Mesangial cell (primary cell): ENCODE data around the genes BPI, RALGAPB and MAFB.

GRCh38 chr20:38167989-38168732 is 3.1 kb upstream of the TGM2 start:
- RAMPAGE, long total RNA = no peak

DNA sequence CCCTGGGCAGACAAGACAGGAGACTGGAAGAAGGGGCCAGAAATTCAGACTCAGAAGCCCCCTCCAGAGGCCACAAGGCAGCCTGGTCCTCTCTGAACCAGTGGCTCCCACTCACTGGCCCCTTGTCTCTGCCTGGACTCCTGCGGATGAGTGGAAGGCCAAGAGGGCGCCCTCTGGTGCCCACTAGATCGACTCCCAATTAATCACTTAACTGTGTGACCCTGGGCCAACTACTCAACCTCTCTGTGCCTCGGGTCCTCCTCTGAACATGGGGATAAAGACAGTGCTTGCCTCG is 12.7 kb upstream of the BPI start:
- RAMPAGE, long total RNA = no peak

- RAMPAGE, long total RNA = no peak
These were observed at the start of gene BPI for GRCh38 chr20:38303692-38304435. Gene BPI (plus strand): TSS chr20:38304156.

DNA sequence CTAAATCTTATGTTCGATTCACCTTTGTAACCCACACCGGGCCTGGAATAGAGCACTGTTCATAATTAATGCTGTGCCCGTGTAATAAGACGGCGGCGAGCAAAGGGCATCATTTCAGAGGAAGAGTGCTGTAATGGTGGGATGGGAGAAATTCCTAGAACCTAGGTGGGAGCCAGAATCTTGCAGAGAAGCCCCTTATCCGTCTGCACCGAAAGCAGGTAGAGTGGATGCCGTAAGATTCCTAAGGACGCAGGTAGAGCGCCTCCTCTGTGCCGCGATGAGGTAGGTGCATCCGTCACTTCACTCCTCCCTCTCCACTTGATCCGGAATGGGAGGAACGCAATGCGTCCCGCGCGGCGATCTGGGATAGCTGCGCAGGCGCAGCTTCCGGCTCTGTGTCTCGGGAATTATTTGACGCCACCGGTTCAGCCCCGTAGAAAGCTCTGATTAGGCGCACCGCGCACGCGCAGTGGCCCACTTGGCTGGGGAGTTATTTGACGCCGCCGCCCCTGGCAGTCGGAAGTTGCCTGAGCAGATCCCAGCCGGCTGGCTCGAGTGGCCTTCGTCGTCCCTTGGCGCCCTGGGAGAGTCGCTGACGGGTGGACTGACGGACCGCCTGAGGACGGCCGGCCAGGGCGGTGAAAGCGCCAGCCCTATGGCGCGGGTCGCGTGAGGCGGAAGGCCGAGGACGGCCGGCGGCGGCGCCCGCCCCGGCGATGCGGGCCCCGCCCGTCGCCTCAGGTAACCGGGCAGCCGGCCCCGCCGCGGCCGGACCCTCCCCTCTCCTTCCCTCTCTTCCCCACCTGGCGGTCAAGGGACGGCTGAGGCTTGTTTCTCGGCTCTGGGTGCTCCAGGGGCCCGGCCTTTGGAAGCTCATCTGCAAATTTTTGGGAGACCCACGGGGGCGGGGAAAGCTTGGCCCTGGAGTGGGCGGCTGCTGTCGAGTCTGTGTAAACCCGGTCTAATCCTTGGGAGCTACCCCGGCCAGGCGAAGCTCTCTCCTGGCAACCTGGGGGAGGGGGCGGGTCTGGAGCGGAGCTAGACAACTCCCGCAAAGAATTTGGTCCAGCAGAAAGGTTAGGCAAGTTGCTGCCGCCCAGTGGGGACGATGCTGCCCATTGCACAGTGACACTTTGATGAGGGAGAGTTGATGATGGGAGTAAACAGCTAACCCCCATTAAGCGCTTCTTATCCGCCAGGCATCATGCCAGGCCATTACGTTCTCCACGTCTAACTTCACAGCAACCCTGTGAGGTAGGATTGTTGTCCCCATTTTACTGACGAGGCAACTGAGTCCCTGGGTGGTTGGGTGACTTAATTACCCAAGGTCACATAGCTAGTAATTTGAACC is at the start of gene RALGAPB:
TSS of gene RALGAPB (plus strand) at position 515 of the 1,351 bp plus-strand sequence.
- RAMPAGE, long total RNA = no peak

- RAMPAGE, long total RNA = no peak
These were observed 2.3 kb downstream of the SLC32A1 start for GRCh38 chr20:38726532-38727036.

DNA sequence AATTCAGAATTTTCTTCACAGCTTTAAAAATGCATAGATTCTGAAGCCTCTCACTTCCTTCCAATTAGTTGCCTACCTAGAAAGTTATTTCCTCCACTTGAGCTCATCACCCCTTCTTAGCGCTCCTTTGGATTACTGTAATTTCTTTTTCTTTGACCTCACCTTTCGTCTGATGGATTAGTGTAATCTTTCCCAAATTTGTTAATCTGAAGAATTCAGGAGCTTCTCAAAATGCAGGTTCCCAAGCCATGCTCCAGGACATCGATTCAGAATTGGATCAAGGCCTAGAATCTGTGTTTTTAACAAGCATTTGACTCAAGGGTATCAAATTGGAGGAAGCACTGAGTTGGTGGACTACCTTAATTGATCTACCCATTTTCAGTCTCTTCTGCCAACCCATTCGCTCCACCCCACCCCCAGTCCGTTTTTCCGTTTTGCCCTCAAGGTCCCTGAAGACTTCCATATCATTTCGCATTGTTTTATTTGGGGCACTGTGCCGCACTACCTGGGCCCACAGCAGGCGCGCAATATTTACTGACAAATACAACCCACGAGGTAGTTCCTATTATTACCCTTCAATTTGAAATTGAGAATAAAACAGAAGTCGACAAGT is 731 bp upstream of the DHX35 start:
- RAMPAGE, long total RNA = no peak

DNA sequence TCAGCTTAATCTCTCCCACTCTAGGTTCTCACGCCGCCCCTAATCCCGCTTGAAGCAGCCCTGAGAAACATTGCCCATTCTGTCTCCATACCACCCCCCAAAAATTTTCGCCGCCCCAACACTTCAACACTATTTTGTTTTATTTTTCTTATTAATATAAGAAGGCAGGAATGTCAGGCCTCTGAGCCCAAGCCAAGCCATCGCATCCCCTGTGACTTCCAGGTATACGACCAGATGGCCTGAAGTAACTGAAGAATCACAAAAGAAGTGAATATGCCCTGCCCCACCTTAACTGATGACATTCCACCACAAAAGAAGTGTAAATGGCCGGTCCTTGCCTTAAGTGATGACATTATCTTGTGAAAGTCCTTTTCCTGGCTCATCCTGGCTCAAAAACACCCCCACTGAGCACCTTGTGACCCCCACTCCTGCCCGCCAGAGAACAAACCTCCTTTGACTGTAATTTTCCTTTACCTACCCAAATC is 414.9 kb downstream of the MAFB start:
- RAMPAGE, long total RNA = no peak

DNA sequence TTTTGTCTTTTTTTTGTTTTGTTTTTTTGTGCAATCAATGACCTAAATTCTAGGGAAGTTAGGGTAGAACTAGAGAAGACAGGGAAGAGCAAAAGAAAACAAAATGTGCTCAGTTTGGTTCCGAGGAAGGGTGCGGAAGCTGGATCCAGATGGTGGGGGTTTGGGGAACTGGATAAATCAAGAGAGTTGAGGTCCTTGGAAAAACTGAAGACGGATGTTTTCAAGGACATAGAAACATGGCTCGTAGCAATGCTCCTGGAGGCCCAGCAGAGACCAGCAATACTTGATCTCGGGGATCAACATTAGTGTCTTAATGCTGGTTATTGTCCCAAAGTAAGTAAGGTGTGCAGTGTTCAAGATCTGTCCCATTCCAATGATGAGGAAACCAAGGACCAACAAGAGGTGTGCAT is 224.0 kb downstream of the MAFB start:
- RAMPAGE, long total RNA = no peak

- RAMPAGE, long total RNA = no peak
These were observed 12.5 kb downstream of the MAFB start for GRCh38 chr20:40676258-40677291.

- RAMPAGE, long total RNA = no peak
These were observed 3.6 kb downstream of the MAFB start for GRCh38 chr20:40685448-40685869.

- RAMPAGE, long total RNA = no peak
These were observed 2.1 kb downstream of the MAFB start for GRCh38 chr20:40686995-40687313.

DNA sequence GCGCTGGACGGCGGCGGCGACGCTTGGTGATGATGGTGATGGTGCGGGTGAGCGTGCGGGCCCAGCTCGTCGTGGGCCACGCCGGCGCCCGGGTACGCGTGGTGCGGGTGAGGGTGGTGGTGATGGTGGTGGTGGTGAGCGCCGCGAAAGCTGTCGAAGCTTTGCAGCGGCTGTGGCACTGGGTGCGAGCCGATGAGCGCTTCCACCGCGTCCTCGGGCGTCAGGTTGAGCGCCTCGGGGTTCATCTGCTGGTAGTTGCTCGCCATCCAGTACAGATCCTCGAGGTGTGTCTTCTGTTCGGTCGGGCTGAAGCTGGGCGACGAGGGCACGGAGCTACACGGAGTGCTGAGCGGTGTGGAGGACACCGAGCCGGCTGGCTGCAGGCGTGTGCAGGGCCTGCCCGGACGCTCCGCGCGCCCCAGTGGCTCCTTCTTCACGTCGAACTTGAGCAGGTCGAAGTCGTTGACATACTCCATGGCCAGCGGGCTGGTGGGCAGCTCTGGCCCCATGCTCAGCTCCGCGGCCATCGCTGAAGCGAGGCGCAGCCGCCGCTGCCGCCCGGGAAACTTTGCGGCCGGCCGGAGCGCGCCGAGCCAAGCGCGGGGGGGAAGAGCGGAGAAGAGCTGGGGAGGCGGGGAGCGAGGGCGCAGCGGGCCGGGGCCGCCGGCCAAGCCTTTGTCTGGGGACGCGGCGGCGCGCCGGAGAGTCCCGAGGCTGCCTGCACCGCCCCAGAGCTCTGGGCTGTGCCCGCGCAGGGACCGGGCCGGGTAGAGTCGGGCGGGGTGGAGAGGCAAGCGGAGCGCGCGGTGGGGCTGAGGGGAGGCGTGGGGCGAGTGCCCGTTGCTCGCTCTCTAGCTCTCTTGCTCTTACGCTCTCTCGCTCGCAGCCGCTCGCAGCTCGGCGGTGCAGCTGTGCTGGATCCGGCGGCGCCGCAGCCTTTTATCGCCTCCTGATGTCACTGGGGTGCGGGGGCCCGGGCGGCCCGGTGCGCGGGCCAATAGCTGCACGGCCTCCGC is at the start of gene MAFB:
TSS of gene MAFB (minus strand) at position 913 of the 1,016 bp plus-strand sequence.
- RAMPAGE, long total RNA = no peak

GRCh38 chr20:40968666-40969440 is 59.8 kb upstream of the TOP1 start:
- RAMPAGE, long total RNA = no peak

GRCh38 chr20:41012627-41013321 is 15.8 kb upstream of the TOP1 start:
- RAMPAGE, long total RNA = no peak

- RAMPAGE, long total RNA = no peak
These were observed 18.1 kb downstream of the TOP1 start for GRCh38 chr20:41046694-41047182.

GRCh38 chr20:41077117-41077891 is 48.7 kb downstream of the TOP1 start:
- RAMPAGE, long total RNA = no peak

- RAMPAGE, long total RNA = no peak
These were observed 20.2 kb downstream of the PLCG1 start for GRCh38 chr20:41157496-41157899.

GRCh38 chr20:41316430-41316895 is 1.1 kb downstream of the ZHX3 start:
- RAMPAGE, long total RNA = no peak

GRCh38 chr20:41428176-41428791 is 61.7 kb upstream of the EMILIN3 start:
- RAMPAGE, long total RNA = no peak

DNA sequence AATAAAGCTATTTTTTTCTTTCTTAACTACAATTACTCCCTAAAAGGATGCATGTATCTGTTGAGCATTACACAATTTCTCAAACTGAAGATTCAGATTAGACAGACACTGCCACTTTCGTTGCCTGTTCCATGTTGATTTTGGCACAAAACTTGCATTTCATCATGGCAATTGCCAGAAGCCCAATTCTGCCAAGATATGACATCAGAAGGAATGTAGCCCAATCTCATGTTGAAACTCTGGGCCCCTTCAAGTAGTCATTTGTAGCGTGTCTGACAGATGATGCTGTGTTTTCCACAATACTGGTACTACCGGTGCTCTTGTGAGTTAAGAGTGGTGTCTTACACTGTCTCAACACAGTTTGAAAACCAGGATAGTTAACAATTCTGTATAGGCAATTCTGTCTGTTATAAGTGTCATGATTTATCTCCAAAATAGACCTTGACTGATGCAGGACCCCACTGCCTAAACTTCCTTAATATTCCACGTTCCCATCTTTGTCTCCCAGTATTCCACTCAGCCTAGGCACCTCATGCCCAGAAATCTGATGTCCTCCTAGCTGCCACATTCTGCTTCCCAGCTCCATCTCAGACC is 705.3 kb downstream of the PTPRT start:
- RAMPAGE, long total RNA = no peak